GM19239 (cell line): ENCODE measurements around a stretch of chr6.

- RRBS, result no CpG with 5 or more reads among the region's 18 CpGs
These were observed 58.7 kb downstream of the RREB1 start for GRCh38 chr6:7166112-7167244.

DNA sequence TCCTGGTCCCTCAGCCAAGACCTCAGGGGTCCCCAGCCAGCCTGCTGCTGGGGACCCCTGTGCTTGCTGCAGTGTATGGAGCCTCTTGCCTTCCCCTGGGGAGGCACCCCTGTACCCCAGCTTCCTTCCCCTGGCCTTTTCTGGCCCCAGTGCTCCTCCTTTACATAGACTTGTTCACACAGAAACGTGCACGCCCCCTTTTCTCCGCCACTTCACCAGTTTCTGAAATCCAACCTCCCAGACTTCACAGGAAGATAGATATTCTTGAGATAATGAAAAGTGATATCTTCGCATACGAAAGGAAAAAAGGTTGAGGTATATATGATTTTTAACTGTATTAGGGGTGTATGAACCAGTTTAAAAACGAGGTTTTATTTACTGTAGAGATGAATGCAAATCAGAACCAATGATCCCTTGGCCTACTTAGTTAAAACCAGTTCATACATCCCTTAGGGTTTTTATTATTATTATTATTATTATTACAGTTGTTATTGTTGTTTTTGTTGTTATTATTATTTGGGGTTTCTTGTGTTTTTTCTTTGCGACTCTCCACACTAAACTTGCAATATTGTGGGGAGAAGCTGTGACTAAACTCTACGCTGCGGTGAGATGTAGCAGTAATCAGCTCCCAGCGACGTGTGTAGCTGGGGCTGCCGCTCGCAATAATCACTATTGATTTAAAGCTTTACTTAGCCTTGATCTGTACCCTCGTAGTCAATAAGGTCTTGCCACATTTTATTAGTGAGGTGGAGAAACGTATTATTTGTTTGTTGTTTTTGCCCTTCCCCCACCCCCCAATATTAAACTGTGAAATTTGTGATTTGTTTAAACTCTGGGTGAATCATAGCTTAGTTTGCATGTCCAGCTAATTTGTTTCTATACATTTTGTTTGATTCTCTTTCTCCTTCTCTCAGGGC is 62.2 kb downstream of the SSR1 start:
- RRBS, result no CpG with 5 or more reads among the region's 15 CpGs

- RRBS, result no CpG with 5 or more reads among the region's 22 CpGs
These were observed 72.9 kb upstream of the DSP start for GRCh38 chr6:7468374-7469201.

DNA sequence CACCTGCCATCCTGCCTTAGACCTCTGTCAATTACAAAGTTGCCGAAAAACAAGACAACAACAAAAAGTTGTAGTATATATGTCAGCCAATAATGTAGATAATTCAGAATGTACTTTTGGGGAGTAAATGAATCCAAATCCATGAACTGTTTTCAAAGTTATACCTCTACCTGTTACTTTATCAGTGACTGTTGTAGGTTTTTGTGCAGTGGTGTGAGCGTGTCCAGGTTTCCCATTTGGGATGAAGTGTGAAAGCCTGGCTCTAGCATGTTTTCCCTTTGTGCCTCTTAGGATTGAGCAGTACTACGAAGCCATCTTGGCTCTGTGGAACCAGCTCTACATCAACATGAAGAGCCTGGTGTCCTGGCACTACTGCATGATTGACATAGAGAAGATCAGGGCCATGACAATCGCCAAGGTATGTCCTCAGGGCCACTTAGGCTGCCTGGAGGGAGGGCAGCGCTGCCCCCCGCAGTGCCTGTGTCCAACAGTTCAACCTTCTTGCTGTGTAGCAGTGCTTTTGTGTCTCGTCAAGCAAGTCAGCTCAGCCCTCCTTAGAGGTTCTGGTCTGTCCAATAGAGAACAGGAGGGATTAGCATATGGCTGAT is 19.7 kb upstream of the SNRNP48 start:
- RRBS, result no CpG with 5 or more reads among the region's 7 CpGs

GRCh38 chr6:7579793-7580511 is 10.0 kb upstream of the SNRNP48 start:
- RRBS, result no CpG with 5 or more reads among the region's 13 CpGs

GRCh38 chr6:7580512-7581797 is 9.0 kb upstream of the SNRNP48 start:
- RRBS, result no CpG with 5 or more reads among the region's 27 CpGs

DNA sequence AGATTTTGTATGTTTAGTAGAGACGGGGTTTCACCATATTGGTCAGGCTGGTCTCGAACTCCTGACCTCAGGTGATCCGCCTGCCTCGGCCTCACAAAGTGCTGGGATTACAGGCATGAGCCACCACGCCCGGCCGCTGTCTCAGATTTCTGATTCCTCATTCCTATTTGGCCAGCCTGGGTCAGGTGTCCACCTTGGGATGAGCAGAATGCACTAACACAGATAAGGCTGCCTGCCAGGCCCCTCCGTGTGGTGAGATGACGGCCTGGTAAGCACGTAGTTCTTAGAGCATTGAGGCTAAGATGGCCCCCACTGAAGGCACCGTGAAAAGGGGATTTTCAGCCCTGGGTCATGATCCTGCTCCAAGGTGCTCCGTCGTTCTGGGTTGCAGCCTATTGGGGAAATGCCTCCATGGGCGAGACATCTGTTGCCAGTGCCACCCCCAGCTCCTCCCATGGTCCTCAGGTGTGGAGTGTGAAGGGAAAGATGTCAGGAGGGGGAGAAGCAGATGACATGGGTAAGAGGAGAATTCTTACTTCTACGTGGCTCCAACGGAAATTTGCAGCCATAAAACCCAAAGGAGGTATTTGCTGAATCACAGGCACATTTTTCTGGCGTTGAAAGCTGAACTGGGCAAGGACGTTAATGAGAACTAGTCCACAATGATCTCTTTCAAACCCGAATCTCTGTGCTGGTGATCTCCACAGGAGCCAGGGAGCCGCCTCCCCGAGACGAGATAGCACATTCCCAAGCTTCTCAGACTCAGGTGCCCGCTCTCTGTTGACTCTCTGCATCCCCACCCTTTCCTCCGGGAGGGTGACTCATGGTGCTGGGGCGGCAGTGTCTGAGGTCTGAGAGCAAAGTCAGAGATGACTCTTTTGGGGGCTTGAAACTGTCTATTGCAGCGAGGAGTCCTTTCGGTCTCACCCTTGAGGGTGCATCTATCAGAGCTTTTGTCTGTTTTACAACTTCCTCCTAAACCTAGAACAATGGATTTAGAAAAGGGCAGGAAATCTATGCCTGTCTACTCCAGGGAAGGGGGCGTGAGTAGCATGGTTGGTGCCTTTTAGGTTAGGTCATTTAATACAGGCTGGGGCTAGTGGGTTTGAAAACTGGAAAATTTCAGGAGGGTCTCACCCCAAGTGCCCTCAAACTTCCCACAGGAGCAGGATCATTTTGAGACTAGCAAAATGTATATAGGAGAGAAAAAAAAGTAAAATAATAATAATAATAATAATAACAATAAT is 33.9 kb upstream of the BMP6 start:
- RRBS, result no CpG with 5 or more reads among the region's 28 CpGs

DNA sequence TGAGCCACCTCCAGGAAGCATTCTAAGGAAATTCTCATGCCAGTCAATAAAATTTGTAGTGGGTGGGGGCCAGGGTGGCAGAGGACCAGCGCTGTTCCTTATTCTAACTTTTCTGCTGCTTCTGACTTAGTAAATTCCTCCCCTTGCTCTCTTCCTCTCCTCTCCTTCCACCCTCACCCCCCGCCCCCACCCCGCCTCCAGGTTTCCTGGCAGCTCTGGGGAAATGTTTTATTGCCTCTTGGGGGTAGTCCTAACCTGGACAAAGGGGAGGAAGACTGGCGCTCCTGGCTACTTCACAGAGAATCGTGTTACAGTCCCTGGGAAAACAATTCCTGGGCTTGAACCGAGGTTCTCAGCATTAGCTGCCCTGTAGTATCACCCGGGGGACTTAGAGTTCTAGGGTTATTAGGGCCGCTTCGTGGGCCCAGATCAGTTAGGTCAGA is 3.3 kb downstream of the BMP6 start:
- RRBS, result no CpG with 5 or more reads among the region's 9 CpGs

DNA sequence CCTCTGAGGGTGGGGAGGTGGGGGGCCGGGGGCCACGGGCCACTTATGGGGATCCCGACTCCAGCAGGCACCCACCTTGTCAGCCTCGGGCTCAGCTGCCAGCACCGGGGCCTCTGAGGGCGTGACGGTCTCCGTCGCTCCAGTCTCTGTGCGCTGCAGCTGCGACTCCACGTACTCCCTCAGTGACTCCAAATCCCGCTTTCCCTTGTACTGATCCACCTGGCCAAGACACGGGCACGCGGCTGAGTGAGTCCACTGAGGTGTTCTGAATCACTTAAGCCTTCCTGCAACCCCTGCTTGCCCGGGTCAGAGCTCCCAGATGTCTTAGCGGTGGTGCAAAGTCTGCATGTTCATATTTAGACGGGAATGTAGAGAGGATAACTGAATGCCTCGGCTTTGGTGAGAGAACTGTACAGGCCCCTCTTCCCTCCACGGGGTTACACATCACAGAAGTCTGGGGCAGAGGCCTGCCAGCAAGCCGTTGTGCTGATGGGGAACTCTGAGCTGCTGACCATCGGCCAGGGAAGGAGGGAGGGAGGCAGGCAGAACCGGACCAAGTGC is 21.9 kb downstream of the TXNDC5 start:
- RRBS, result 95% methylated on average over 5 of the region's 24 CpGs

- RRBS, result no CpG with 5 or more reads among the region's 7 CpGs
These were observed 3.6 kb downstream of the TXNDC5 start for GRCh38 chr6:7906881-7907562.

- RRBS, result no CpG with 5 or more reads among the region's 6 CpGs
These were observed 6.4 kb upstream of the TXNDC5 start for GRCh38 chr6:7916842-7917550.

DNA sequence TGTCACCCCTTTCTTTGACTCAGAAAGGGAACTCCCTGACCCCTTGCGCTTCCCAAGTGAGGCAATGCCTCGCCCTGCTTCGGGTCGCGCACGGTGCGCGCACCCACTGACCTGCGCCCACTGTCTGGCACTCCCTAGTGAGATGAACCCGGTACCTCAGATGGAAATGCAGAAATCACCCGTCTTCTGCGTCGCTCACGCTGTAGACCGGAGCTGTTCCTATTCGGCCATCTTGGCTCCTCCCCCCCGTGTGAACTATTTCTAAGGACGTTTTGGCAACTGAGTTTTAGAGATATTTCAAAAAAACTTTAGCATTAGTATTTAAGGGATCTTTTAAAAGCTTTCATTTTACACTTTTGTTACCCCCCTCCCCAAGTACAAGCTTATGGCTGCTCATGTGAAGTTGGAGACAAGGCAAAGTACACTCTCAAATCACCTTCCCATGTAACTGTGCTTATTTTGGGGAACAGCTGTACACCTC is 341.0 kb upstream of the SLC35B3 start:
- RRBS, result no CpG with 5 or more reads among the region's 18 CpGs

- RRBS, result no CpG with 5 or more reads among the region's 4 CpGs
These were observed 470.5 kb upstream of the SLC35B3 start for GRCh38 chr6:8905840-8906330.

GRCh38 chr6:10400222-10400948 is 14.5 kb downstream of the TFAP2A start:
- RRBS, result no CpG with 5 or more reads among the region's 9 CpGs

GRCh38 chr6:10510675-10511017 is 10.5 kb upstream of the GCNT2 start:
- RRBS, result no CpG with 5 or more reads among the region's 8 CpGs

DNA sequence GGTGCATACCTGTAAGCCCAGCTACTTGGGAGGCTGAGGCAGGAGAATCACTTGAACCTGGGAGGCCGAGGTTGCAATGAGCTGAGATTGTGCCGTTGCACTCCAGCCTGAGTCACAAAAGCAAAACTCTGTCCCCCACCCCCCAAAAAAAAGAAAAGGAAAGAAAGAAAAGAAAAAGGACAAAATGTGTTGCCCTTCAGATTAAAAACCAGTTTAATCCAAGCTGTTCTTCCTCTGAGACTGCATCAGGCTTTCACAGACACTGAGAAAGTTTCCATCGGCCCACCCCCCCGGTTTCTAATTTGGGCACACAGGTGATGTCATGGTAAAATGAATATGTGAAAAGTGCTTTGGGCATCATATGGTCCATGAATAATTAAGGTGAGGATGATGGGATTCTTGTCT is 3.5 kb downstream of the GCNT2 start:
- RRBS, result no CpG with 5 or more reads among the region's 4 CpGs

GRCh38 chr6:10526158-10526634 is 5.0 kb downstream of the GCNT2 start:
- RRBS, result no CpG with 5 or more reads among the region's 7 CpGs

GRCh38 chr6:10587608-10588150 is 66.5 kb downstream of the GCNT2 start:
- RRBS, result no CpG with 5 or more reads among the region's 7 CpGs

DNA sequence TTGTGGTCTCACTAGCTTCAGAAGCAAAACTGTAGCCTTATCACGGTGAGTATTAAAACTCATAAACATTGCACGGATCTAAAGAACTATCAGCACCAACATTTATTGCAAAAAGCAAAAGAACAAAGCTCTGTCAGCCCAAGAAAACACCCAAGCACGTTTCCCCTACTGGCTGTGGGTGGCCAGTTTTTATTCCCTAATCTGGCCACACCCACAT is 3.5 kb upstream of the TMEM14C start:
- RRBS, result no CpG with 5 or more reads among the region's 3 CpGs

DNA sequence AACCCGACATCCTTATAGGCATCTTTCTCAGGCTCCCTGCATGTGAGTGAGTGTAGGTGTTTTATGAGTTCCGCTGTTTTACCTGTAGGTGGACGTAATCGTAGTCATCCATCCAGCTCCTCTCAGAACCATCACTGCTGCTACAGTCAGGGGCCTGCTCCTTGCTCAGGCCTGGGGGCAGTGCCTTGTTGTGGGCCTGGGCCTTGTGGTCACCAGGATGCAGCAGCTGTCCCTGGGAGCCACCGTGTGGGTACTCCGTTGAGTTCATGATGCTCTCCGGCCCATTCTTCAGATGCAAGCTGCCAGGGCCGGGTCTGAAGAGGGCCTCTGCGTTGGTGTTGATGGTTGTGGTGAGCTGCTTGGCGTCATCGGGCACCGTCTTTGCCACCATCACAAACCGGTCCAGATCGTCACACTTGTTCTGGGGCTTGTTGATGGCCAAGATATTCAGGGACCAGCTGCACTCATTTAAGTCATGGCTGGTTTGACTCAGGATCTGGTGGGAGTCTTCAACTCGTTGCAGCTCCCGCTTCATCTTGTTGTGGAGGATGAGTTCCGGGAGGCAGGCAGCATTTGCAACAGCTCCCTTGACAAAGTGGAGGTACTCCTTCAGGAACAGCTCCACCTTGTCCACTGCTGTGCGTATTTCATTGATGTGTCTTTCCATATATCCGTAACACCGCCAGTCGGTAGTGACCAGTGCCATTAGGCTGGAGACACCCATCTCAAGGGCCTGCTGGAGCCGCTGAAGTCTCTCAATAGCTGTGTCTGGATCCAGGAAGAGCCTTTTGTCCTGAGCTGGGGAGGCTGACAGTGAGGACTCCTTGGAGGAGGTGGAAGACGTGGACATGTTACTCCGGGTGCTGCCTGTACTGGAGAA is 42.3 kb downstream of the NEDD9 start:
- RRBS, result 95% methylated on average over 5 of the region's 24 CpGs